ENCODE data around the gene FGD6.

DNA sequence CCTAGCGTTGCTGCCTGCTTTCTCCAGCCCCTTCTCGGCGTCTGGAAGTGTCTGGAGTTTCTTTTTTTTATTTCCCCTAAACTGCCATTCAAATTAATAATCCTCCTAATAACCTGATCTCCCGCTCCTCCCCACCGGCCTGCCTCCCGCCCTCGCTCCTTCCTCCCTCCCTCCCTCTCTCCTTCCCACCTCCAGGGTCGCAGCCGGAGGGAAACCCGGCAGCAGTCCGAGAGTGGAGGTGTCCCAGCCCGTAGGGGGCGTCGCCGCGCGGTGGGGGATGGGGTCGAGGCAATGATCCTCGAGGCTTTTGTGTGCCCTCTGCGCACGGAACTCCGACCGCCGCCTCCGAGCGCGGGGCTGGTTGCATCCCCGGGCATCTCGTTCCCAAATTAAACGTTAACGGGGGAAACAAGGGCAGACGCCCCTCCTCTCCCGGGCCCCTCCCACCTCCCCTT is 1.1 kb upstream of the SOCS2 start:
- PRO-cap, result no peak
- RAMPAGE, long total RNA, result no peak

- PRO-cap, result no peak
- RAMPAGE, long total RNA, result no peak
Observed at GRCh38 chr12:93573730-93574228, 1.3 kb downstream of the SOCS2 start.

- PRO-cap, result no peak
- RAMPAGE, long total RNA, result no peak
Observed at GRCh38 chr12:93625010-93625601, 52.1 kb upstream of the CRADD start.

DNA sequence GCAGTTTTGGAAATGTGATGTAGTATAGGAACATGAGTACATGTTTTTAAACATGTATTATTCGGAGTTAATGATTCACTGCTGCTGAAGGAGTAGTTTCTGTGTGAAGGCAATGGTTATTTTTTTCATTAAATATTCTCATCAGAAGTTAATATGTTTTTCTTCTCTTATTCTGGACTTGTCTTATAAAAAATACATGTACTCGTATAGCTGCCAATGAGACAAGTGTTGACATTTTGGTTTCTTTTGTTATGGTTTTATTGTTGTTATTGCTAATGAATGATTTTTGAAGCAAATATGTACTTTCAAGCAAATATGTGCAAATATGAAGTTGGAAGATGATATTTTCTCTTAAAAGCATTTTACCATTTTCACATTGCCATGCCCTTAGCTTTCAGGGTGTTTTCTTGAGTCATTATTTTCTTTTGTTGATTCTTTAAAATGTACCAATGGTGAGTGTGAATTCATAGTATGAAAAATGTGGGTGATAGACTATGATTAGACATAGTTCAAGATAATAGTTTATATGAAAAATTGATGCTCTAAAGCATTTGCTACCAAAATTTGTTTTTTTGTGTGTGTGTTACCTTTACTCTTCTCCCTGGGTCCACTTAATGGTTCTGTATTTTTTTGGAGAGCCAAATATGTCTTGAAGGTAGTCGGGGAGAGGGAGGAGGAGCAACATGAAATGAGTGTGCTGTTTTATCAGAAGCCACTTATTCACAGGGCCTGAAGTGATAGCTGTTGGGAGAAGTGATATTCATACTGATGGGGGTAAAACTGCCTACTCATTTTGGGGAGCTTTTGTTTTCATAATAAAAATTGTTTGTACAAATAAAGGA is 28.9 kb downstream of the CRADD start:
- PRO-cap, result no peak
- RAMPAGE, long total RNA, result no peak

GRCh38 chr12:93727155-93727814 is 50.1 kb downstream of the CRADD start:
- PRO-cap, result no peak
- RAMPAGE, long total RNA, result no peak

DNA sequence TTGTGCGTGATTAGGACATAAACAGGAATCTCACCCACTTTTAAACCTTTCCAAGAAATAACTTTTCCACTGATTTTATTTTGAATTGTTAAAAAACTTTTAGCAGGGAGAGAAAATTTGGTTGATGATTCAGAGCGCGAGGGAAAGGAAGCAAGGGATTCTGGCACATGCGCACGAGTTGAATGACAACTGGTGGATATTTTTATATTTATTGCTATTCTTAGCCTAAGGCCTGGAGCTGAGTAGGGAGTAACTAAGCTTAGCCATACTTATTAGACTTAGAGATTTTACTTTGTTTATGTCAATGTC is 101.0 kb downstream of the CRADD start:
- PRO-cap, result no peak
- RAMPAGE, long total RNA, result no peak

DNA sequence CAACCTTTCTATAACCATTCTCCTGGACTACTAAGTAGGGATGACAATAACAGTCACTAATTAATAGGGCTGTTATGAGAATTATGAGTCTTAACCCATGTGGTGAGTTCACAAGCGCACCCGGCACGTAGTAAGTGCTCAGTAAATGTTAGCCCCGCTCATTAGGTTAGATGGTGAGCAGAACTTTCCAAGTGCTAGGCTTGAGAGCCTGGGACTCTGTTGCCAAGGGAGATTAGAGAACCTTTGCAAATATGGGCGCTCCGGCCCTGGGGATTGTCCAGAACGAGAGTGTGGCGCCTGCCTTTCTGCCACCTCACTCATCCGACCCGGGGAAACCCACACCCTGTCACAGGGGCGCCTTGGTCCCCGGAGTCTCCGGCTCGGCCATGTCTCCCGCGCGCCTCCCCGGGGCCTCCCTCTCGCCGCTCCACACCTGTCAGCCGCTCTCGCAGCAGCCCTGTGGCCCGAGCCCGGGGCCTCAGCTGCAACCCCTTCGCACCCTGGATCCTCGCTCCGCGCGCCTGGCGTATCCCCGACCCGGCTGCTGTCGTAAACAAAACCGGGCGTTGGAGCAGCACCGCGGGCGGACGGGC is 585 bp upstream of the PLXNC1 start:
- PRO-cap, result no peak
- RAMPAGE, long total RNA, result no peak

GRCh38 chr12:94282585-94283397 is 134.4 kb downstream of the PLXNC1 start:
- PRO-cap, result no peak
- RAMPAGE, long total RNA, result no peak

DNA sequence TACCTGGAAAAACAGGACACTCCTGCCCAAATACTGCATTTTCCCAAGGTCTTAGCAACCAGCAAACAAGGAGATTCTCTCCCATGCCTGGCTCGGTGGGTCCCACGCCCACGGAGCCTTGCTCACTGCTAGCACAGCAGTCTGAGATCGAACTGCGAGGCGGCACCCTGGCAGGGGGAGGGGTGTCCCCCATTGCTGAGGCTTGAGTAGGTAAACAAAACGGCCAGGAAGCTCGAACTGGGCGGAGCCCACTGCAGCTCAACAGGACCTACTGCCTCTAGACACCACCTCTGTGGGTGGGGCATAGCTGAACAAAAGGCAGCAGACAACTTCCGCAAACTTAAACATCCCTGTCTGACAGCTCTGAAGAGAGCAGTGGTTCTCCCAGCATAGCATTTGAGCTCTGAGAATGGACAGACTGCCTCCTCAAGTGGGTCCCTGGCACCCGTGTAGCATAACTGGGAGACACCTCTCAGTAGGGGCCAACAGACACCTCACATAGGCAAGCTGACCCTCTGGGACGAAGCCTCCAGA is 69.9 kb downstream of the CEP83 start:
- PRO-cap, result no peak
- RAMPAGE, long total RNA, result no peak

DNA sequence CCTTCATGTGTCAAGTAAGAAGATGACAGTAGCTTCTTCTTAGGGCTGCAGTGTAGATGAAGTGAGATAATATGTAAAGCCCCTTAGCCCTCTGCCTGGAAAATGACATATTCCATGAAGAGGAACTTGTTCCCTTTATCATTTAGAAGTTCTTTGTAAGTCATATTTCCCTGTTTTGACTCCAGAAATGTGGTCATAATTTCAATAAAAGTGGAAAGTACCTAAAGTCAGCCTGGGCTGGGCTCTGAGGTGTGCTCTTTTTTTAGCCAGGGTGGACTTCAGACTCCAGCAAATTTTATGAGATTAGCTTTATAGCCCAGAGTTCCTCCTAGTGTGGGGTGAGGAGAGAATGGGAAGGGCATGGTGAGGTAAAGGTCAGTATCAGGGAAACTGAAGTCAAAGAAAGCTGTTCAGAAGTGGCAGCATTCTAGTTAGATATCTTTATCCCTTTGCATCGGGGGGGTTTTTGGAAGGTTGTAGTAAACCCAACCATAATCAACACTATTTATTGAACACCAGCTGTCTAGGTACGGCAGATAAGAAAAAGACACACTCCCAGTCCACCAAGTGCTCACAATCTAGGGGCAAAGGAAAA is 92.5 kb downstream of the TMCC3 start:
- PRO-cap, result no peak
- RAMPAGE, long total RNA, result no peak

DNA sequence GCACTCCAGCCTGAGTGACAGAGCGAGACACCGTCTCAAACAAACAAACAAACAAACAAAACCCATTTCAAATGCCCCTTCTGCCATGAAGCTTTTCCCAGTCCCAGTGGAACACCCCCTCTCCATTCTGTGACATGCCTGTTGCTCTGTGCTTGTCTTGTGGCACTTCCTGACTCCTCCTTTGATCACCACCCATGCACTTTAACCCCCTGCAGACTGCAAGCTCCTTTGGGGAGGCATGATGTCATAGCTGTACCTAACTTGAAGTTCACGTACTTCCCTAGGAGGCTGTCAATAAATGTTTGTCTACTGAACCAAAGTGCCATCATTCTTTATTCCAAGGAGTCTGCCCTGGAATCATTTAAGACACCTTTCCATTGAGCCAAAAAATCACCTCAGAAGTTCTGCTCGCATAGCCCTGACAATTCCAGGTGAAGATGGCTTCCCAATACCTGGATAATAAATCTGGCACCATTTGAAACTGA is 64.7 kb downstream of the TMCC3 start:
- PRO-cap, result no peak
- RAMPAGE, long total RNA, result no peak

DNA sequence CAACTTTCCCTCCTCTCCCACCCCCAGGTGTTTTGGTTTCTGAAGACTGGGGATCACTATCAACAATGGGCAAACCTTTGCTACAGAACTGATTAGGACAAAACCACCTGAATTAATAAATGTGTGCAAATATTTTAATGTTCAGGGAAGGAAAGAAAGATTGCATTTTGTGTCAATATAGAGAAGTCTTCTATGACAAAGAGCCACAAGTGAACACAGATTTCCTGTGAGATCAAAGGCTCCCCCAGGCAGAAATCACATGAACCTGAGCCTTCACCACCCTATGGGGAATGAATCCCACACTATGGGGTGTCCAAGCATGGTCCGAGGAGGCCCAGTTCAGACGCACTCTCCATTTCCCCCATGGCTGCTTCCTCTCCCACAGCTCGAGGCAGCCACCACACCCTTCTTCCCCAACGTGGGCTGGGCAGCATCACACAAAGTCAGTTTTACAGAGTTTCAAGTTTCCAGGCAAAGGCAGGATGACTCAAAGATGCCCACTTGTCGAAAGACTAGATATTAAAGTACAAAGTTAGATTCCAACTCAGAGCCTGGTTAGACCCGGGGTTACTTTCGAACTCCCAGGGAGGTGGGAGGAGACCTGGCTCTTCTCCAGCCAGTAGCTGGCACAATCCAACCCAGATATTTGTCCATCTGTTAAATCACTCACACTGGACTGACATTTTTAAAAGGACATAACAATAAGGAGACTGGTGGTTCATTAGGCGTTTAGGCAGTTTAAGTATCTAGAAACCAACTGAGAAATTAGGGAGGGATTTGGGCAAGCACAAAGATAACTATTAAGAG is 35.2 kb downstream of the TMCC3 start:
- PRO-cap, result no peak
- RAMPAGE, long total RNA, result no peak

GRCh38 chr12:94621649-94622159 is 28.7 kb downstream of the TMCC3 start:
- PRO-cap, result no peak
- RAMPAGE, long total RNA, result no peak

DNA sequence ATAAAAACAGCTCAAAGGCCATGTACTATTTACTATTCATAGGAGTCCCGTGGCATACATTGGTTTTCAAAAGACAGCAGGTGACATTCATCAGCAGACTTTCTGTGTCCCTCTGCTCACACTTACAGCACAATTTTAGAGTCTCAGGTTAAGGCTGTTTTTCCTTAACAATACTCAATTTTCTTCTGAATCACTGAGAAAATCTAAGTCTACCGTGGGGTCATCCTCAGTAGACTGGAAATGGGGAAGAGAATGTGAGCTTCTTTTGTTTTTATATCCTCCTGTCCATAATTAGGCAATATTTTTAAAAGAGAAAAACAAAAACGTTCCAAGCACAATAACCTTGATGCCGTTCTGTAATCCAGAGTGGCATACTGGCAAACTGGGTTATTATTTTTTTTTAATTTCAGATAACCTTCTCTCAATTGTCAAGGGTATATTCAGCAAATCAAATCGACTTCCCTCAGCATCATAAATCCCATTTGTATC is 23.3 kb upstream of the TMCC3 start:
- PRO-cap, result no peak
- RAMPAGE, long total RNA, result no peak

- PRO-cap, result no peak
- RAMPAGE, long total RNA, result no peak
Observed at GRCh38 chr12:94675819-94676789, 25.7 kb upstream of the TMCC3 start.

DNA sequence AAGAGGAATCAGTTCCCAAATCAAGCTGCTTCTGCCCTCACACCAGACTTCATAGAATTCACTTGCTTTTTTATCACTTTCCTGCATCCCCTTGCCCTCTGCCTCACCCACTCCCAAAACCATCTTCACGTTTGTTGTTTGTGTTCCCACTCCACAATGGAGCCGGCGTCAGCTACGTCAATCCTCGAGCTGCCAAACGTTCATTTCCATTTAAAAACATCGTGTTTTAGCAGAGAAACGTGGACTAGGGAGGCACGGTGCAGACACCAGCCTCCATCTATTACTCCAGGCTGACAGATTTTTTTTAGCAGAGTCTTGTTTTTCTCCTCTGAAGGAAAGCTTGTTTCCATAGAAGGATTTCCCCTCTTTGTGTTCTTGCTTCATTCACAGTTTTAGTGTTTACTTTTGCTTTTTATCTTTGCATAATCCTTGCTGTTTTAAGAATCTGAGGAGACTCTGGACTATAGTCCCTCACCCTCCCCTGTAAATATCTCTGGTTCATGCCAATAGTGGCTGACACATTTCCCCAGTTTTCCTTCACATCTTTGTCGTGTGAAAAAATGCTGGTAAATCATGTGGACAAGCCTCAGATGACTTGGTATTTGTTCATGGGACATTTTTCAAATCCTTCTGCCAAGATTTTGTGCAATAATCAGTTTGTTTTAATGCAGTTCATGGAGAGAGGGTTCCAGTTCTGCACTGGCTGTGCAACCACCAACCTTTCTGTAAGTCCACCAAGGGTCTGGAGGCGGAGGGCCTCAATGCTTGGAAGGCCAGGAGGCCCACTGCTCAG is 39.8 kb upstream of the TMCC3 start:
- PRO-cap, result no peak
- RAMPAGE, long total RNA, result no peak

DNA sequence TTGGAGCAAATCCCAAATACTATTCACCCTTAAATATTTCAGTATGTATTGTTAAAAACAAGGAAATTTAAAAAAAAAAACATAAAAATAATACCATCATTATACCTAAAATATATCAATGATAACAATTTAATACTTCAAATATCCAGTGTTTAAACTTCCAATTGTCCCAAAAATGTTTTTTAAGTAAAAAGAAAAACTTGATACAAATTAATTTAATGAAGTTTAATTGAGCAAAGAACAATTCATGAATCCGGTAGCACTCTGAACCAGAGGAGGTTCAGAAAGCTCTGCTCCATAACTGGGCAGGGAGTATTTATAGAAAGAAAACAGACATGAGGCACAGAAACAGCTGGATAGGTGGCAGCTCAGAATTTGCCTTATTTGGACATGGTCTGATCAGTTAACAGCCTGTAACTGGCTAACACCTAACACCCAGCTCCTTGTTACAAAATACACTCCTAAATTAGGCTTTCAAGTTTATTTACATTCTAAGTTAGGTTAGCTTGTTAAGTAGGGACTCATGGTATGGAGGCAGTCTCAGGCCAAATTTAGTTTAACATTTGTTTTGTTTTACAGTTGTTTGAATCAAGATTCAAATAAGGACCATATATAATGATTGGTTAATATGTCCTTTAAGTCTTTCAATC is 67.7 kb upstream of the TMCC3 start:
- PRO-cap, result no peak
- RAMPAGE, long total RNA, result no peak

- PRO-cap, result bidirectional peak, plus-strand start at chr12:94769268, minus-strand start at chr12:94768903
- RAMPAGE, long total RNA, result no peak
Observed at GRCh38 chr12:94769126-94769527, 118.8 kb upstream of the TMCC3 start.

DNA sequence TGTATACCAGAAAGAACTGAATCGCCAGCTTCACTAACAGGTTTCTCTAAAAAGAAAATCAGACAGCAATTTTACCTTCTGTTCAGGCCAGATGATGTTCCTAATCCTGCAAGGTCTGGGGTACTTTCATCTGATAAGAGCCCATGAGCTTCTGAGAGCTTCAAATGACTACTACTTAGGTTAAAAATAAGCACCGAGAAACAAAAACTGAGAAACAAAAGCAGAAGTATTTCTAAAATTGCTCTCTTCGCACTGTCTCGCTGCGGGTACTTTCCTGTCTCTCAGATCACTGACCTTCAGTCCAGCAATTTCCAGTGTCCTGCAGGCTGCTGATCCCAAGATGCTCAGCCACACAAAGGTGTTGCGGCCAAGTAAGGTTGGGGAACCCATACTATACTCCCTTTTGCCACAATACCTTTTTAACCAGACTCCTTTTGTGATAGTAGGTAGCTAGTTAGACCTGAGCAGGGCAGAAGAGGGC is 167.7 kb upstream of the TMCC3 start:
- PRO-cap, result bidirectional peak, plus-strand start at position 299 of the sequence, minus-strand start at position 153 of the sequence
- RAMPAGE, long total RNA, result no peak

DNA sequence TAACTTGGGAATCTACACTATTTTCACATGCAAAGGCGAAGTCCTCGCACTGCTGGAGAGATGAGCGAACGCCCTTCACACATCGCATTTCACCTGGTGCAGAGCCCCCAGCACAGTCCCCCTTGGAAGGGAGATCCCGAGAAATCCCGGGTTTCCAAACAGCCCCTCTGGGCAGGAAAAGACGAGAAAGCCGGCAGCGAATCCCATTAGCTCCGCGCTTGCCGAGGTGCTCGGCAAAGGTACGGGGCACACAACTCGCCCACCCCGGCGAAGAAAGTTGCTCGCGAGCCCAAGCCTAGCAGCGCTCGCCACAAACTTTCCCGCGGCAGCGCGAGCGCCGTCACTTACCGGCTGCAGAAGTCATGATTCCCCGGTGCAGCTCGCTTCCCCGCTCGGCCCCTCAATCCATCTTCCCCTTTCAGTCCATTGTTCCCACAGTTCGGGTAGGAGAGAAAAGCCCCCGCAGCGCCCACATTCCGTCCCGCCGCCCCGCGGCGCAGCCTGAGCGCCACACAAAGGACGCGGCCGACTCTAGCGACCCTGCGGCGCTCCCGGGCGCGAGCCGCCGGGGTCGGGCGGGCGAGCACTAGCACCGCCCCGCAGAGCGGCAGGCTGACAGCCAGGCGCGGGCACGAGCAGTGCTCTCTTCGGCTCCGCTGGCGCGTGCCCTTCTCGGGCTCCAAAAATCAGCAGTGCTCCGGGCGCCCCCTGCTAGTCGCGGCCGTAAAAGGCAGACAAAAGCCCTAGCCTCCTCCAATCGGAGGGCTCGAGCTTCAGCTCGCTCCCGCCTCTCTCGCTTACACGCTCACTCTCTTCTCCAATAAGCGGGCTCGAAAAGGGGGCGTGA is at the start of gene FGD6:
Gene FGD6, minus strand, starts transcription at position 591 of the 847 bp plus-strand sequence.
- PRO-cap, result bidirectional peak, plus-strand start outside the sequence, minus-strand start at position 503 of the sequence
- RAMPAGE, long total RNA, result no peak

Data from OCI-LY7 (cell line).